Mesenchymal stem cell of the bone marrow (primary cell): ENCODE measurements around the gene SPEM3.

GRCh38 chr17:7312947-7313716 is 2.0 kb downstream of the GPS2 start:
- CAGE, long polyA plus RNA, result no peak

DNA sequence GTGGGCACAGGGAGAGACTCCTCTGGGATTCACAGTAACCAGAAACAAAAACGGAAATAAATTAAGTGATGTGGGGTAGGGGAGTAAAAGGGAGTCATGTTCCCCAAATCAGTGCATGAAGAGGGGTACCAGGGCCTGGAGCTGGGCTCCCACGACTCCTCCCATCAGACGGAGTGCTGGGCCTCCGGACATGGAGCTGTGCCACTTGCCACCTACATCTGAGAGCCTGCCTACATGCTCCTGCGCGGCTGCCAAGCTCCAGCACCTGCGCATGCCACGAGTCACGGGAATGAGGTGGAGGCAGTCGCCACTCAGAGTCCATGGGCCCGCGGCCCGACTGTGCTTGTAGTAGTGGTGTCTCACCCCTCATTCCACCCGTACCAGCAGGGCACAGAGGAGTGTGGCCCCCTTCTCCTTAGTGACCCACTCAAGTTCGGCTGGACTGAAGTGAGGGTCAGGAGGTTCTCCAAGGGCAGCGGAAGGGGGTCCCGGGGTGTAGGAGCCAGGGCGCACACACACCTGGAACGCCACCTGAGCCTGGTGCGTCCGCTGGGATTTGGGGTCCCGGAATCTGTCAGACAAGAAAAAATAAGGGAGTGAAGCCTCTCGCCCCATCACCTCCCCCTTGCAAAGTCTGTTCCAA is 718 bp upstream of the GPS2 start:
- CAGE, long polyA plus RNA, result no peak

- CAGE, long polyA plus RNA, result no peak
Measured at GRCh38 chr17:7392861-7393569, 1.3 kb downstream of the PLSCR3 start.

DNA sequence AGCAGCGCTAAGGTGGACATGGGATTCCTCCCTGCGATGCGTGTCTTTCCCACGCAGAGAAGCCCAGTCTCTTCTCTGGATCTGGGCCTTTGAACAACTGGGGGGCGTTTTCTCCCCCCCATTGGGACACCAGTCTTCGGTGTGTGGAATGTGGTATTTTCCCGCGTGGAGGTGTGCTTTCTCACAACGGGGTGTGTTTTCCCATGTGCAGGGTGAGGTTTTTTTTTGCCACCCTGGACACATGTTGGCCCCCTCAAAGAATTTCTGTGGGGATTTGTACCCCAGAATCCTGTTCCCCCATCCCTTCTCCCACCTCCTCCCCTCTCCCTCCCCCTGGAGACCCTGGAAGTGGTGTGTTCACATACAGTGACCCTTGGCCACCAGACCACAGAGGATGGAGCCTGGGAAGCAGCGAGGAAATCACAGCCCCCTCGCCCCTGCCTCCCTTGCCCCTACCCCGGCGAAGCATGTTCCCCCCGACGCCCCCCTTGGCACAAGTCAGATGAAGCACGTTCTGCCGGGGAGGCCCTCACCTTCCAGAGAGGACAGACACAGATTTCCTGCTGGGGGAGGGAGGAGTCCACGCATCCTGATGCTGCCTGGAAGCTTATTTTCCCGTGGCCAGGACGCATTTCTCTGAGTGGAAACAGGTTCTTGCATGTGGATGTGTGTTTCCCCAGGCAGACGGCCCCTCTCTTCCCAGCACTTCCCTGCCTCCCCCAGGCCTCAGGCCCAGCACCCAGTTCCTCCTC is 2.0 kb upstream of the SPEM1 start:
- CAGE, long polyA plus RNA, result no peak

DNA sequence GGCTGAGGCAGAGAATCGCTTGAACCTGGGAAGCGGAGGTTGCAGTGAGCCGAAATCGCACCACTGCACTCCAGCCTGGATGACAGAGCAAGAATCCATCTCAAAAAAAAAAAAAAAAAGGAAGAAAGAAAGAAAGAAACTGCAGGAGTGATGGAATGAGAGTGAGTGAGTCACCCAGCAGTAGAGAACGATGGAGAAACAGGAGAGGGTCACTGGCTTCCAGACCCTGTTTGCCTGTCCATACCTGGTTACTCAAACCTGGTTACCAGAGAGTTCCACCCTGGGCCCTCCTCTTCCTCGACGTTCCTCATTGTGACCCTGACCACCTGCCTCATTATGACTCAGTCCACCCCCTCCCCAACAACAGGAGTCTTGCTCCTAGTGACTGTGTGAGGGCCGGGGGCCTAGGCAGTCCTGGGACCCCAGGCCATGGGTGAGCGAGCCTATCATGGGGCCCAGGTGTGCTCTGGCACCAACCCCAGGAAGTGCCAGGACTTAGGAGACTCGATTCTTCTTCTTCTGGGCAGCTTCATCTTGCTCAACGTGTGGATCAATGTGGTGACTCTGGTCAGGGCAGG is at the start of gene SPEM3:
SPEM3 (plus strand) TSS at position 384 of the 578 bp plus-strand sequence.
- CAGE, long polyA plus RNA, result no peak

DNA sequence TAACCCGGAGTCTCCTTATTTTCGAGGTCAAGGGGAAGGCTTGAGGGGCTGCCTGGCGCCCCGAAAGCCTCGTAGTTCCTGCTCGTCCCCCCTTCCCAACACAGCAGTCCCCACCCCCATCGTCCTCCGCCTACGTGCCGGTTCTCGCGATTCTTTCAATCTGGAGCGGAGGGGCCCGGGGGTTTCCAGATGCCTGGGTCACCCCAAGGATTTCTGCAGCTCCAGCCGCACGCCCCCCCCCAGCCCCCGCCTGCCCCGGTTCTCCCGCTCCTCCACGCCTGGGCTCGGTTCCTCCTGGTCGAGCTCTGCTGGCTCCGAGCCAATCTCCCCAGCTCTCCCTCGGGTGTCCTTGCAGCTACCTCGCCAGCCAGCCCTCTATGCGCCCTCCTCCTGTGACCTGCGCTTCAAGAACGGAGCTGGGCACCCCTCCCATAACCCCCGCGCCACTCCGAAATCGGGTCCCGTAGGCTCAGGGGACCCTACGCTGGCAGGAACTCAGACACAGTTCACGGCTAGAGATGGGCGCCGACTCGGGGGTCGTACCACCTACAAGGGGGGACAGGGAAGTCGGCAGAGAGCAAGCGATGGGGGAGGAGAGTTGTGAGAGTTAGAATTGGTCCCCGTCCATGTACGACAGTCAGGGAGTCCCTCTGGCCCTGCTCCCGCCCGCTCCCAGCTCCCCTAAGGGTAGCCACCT is 825 bp downstream of the FGF11 start:
- CAGE, long polyA plus RNA, result no peak

DNA sequence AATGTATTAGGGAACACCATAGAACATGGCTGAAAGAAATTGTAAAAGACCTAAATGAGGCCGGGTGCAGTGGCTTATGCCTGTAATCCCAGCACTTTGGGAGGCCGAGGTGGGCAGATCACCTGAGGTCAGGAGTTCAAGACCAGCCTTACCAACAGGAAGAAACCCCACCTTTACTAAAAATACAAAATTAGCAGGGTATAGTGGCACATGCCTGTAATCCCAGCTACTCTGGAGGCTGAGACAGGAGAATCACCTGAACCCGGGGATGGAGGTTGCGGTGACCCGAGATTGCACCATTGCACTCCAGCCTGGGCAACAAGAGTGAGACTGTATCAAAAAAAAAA is 23.4 kb downstream of the SLC35G6 start:
- CAGE, long polyA plus RNA, result no peak

GRCh38 chr17:7513955-7514696 is 32.9 kb downstream of the SLC35G6 start:
- CAGE, long polyA plus RNA, result no peak

DNA sequence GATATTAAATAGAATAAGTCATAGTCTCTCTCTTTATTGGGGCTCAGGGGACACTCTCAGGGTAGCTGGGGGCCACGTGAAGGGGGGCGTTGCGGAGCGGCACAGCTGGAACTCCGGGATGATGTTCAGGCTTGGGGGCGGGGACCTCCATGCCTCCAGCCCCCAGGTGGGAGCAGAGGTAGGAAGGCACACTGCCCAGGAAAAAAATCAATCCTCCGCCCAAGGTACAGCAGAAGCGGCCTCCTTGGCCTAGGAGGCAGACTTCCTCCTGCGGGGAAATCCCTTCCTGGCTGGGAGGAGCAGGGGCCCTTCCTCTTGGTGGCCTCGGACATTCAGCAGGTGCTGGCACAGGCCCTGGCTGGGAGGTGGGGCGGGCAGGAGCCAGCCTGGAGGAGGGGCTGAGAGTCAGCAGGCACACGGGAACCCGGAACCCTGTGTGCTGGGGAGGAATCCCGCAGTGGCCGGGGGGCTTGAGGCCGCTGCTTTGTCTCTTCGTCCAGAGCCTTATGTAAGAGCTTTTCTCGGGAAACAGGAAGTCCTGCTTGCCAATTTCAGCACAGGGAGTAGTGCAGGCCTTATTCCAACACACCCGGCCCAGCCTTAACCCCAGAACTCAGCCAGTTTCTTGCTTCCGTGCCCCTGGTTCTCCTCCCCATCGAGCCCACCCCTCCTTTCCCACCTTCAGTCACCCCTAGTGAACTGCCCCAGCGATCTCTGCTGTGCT is 520 bp upstream of the TNFSF13 start:
- CAGE, long polyA plus RNA, result no peak

DNA sequence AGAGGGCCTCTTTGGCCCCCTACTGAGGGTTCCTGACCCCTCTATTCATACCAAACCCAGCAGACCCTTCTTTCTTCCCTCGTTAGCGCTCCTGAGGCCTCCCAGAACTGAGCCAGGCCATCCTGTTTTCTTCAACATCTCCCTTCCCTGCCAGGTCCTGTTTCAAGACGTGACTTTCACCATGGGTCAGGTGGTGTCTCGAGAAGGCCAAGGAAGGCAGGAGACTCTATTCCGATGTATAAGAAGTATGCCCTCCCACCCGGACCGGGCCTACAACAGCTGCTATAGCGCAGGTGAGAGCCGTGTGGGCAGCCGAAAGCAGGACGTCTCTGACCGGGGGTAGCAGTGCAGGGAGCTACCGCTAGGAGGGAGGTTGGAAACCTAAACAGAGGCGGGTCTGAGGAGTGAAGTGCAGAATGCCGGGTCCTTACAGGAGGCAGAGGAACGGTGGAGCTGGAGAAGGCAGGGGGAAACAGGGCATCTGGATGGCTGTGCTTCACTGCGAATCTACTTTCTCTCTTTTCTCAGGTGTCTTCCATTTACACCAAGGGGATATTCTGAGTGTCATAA is 1.4 kb upstream of the SENP3 start:
- CAGE, long polyA plus RNA, result no peak

- CAGE, long polyA plus RNA, result no peak
Measured at GRCh38 chr17:7576099-7576963, 3.1 kb upstream of the CD68 start.

DNA sequence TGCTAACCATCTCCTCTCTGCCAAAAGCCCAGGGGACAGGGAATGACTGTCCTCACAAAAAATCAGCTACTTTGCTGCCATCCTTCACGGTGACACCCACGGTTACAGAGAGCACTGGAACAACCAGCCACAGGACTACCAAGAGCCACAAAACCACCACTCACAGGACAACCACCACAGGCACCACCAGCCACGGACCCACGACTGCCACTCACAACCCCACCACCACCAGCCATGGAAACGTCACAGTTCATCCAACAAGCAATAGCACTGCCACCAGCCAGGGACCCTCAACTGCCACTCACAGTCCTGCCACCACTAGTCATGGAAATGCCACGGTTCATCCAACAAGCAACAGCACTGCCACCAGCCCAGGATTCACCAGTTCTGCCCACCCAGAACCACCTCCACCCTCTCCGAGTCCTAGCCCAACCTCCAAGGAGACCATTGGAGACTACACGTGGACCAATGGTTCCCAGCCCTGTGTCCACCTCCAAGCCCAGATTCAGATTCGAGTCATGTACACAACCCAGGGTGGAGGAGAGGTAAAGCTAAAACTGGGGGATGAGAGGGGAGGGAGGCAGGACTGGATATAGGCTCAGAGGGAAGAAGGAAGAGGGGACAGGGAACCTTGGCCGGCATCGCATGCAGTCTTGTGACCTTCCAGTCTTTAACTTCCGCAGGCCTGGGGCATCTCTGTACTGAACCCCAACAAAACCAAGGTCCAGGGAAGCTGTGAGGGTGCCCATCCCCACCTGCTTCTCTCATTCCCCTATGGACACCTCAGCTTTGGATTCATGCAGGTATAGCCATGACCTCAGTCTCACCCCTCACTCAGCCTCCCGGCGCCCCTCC is 572 bp downstream of the CD68 start:
- CAGE, long polyA plus RNA, result no peak

GRCh38 chr17:7580638-7581088 is 1.2 kb downstream of the CD68 start:
- CAGE, long polyA plus RNA, result no peak

GRCh38 chr17:7605875-7606824 is 8.5 kb downstream of the FXR2 start:
- CAGE, long polyA plus RNA, result no peak

DNA sequence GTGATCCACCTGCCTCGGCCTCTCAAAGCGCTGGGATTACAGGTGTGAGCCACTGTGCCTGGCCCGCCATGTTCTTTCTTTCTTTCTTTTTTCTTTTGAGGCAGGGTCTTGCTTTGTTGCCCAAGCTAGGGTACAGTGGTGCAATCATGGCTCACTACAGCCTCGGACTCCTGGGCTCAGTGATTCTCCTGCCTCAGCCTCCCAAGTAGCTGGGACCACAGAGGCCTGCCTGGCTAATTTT is 9.2 kb downstream of the TP53 start:
- CAGE, long polyA plus RNA, result no peak

GRCh38 chr17:7803929-7804466 is 30.0 kb upstream of the KDM6B start:
- CAGE, long polyA plus RNA, result no peak

DNA sequence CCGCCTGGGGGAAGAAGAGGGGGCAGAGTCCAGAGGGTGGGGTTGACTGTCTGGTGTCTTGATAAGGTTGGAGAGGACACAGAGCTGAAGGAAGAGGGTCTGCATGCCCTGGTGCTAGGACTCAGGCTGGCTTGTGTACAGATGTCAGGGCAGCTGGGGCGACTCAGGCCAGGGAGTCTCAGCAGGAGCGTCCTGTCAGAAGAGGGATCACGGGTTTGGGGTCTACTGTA is 5.3 kb downstream of the KDM6B start:
- CAGE, long polyA plus RNA, result no peak

DNA sequence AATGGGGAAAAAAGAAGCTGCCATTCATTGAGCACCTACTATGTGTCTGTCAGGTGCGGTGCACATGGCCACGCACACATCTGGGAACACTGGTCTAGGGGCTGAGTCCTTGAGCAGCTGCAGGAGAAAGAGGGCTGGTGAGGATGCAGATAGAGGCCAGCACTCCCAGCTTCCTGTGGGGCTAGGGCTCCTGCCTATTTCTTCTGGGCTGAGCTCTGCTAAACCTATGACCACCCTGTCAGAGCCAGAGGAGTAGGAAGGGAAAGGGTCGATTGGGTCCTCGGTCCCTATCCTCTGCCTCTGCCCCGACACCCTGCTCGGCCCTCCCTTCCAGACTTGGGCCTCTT is 4.2 kb upstream of the TMEM88 start:
- CAGE, long polyA plus RNA, result no peak

DNA sequence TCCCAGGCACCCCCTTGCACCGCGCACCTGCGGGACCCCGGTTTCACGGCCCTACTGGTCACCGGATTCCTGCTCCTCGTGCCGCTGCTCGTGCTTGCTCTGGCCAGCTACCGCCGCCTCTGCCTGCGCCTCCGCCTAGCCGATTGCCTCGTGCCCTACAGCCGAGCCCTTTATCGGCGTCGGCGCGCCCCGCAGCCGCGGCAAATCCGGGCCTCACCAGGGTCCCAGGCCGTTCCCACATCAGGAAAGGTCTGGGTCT is 517 bp downstream of the TMEM88 start:
- CAGE, long polyA plus RNA, result no peak

GRCh38 chr17:7877071-7877538 is 11.5 kb upstream of the CHD3 start:
- CAGE, long polyA plus RNA, result no peak